Colic lymph node (tissue), 1 donor: ENCODE results near the genes PADI3 and ACTL8.

DNA sequence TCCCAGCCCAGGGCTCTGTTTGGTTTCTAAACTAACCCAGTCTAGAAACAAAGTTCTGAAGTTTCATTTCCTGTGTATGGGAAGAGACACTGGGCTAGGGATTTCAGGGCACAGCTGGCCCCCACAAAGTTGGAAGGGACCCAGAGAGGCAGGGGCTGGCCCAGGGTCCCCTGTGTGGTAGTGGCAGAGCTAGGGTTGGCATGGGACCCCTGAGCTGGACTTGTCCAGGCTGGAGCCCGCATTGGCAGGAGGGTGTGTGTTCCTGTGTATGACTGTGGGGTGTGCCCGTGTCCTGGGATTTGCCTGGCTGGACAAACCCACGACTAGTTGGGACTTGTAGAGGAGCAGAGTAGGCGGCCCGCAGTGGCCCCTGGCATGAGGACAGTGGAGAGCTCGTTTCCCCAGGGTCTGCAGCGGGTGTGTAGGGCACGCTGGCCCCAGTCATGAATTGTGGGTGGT, 3.7 kb downstream of the CROCC start:
- PRO-cap: no peak

- PRO-cap: no peak
Observed at GRCh38 chr1:16955673-16956339, 24.6 kb downstream of the MFAP2 start.

DNA sequence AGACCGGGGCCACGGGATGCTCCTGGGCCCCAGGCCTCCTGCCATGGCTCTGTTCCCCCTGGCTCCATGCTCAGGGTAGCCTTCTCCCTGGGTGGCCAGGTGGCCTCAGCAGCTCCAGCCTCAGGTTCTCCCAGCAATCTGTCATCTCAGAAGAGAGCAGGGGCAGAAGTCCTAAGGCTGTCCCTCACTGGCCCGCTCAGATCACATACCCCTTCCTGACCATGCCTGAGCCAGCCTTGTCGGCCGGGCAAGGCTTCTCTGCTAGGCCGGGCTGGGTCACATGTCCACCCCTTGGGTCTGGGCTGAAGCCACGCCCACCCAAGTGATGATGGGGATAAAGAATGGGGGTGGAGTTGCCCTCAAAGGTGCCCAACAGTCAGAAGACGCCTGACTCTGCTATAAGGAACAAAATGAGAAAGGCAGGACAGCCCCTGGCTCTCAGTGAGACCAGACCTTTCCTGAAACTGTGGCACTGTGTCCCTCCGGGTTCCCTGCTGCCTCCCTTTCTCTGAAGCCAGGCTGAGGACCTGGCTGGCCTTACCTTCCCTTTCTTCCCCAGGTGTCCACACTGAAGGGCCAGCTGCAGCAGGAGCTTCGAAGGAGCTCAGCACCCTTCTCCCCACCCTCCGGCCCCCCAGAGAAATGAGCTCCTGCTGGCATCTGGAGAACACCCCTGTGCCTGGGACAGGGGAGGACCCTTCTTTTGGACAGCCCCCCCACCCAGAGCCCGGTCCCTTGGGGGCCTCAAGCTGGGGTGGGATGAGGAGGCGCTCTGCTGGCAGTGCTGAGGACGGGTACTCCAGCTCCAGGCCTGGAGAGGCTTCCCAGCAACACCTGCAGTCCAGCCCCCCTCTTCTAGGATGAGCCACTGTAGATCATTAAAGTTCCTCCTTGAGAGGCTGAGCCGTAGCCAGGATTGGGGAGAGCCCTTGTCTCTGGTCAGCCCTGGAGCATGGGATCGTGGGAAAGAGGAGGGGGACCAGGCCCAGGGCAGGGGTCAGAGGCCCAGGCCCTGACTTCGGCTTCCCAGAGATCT, 8.3 kb downstream of the MFAP2 start:
- PRO-cap: no peak

DNA sequence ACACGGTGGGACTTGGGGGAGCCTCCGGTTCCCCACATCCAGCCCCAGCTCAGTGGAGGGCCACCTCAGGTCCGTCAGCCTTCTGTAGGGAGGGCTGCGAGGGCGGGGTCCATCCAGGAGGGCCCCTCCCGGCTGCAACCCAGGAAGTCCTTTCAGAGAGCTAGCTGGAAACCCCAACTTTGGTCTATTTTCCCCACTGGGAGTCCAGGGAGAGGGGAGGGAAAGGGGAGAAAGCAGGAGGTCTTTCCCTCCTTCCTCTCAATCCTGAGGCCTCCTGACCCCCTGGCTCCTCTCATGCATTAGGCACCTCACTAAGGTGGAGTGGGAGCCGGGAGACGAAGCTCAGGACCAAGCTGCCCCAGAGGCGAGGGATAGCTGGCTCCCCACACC, 1.2 kb downstream of the MFAP2 start:
- PRO-cap: no peak

- PRO-cap: no peak
Observed at GRCh38 chr1:17075482-17075777, 21.6 kb upstream of the SDHB start.

DNA sequence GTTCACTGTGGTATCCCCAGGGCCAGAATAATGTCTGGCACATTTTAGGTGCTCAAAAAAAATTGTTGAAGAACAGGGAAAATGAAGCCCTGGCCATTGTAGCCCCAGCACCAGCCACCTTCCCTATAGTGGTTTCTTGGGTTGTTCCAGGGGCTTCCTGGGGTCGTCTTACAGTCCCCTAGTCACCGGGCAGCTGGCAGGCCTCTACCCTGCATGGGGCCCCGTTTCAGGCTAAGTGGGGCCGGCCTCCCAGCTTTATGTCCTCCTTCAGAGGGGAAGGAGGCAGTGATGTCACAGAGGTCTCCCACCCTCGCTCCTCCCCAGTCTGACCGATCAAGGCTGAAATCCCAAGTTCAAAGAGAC, 3.4 kb upstream of the PADI1 start:
- PRO-cap: no peak

- PRO-cap: no peak
Observed at GRCh38 chr1:17248626-17249670, at the start of gene PADI3. TSS of gene PADI3 (plus strand) at chr1:17249098.

GRCh38 chr1:17407745-17408481, 31.6 kb downstream of the RCC2 start:
- PRO-cap: no peak

DNA sequence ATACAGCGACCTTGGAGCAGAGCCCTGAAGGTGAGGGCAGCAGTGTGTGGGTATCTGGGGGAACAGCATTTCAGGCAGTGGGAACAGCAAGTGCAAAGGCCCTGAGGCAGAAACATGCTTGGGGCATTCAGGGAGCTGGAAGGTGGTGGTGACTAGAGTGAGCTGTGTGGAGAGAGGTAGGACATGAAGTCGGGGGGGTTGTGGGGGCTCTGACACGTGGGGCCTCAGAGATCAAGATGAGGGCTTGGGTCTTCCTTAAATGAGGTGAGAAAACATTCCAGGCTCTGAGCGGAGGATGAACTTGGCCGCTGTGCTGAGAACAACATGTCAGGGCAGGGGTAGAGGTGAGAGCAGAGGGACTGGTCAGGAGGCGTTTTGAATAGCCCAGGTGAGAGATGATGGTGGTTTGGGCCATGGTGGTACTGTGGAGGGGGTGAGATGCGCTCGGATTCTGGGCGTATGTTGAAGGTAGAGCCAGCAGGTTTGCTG, 30.9 kb downstream of the ARHGEF10L start:
- PRO-cap: no peak

DNA sequence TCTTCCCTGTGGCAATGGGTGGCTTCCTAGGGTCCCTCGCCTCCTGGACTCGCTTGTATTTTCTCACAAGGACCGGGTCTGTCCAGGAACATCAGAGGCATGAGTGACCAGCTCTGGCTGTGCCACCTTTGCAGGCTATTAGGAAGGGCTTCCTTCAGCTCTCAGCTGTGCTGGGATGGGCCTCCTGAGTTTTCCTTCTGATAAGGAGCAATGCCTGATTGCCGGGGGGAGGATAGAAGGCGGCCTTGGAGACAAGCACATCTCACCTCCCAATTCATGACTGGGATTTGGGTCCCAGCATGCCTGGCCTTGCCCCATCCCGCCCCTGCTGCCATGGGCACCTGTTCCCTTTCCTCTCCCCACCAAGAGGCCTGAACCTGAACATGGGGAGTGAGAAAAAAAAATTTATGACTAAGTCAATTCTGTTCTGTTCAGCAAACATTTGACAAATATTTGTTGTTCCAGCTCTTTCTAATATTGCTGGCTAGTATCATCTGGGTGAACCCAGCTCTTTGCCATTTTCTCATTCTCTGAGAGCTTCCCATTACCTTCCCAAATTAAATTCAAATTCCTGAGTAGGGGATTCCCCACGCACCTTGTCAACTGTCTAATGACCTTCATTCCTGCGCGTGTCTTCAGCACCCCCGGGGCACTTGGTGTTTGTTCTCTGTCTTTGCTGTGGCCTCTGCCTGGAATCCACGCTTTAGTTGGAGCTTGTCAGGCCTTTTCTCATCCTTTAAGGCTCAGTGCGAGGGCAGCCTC, 42.6 kb downstream of the ARHGEF10L start:
- PRO-cap: no peak

DNA sequence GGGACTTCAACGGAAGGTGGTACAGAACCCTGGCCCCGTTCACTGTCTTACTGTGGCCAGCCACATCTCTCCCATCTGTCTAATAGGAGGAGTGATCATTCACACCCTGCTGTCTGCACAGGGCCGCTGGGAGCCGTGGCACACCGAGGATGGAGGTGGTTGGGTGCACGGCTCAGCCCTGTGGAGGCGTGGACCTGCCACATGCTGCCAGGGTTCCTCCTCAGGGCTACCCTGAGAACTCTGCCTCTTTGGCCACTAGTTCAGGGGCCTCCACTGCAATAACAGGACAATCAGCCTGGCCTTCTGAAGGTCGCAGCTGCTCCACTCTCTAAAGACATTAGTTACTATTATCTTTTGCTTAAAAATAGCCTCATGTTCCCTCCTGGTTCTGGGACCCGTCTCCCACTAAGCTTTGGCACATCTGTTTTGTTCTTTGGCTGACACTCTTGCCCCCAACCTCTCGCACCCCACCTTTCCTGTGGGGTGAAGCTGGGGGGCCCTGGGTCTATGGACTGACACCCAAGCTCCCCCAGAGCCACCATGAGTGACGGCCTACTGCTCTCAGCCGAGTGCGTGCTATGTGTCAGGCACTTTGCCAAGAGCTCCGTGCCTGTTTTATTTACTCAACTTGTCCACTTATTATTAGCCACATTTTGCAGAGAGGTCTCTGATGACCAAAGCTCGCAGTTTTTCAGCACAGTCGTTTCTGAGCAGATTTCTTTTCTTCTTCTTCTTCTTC, 66.2 kb downstream of the ARHGEF10L start:
- PRO-cap: no peak

DNA sequence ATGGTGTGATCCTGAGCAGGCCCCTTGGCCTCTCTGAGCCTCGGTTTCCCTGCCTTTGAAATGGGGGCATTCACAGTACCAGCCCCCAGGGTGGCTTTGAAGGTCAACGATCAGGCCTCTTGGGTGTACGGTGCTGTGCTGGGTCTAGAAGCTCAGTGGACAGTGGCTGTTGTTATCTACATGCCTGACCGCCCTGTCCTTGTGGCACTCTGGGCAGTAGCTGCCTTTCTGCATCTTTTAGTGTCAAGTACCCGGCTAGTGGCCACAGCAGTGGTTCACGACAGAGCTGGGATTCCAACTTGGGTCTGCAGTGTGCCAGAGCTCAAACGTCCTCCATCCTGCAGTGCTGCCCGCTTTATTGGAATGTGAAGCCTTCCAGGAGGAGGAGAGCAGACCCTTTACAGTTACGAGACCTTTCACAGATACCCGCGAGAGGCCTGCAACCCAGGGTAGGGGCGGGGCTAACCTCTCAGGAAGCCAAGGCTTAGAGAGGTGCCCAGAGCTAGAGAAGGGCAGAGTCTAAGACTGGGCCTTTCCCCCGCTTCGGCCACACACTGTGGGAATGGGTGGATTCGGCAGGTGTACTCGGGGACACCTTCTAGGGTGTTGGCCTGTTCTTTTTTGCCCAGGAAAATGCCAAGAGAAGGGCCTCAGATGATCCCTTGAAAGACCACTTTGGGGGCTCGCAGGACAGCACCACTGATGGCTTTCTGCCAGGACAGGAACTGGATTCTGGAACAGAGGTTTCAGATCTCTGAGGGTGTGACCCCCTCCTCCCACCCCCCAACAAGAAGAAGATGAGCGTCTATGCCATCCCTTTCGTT, 74.5 kb downstream of the ARHGEF10L start:
- PRO-cap: no peak

- PRO-cap: no peak
Observed at GRCh38 chr1:17622762-17623310, 83.3 kb downstream of the ARHGEF10L start.

DNA sequence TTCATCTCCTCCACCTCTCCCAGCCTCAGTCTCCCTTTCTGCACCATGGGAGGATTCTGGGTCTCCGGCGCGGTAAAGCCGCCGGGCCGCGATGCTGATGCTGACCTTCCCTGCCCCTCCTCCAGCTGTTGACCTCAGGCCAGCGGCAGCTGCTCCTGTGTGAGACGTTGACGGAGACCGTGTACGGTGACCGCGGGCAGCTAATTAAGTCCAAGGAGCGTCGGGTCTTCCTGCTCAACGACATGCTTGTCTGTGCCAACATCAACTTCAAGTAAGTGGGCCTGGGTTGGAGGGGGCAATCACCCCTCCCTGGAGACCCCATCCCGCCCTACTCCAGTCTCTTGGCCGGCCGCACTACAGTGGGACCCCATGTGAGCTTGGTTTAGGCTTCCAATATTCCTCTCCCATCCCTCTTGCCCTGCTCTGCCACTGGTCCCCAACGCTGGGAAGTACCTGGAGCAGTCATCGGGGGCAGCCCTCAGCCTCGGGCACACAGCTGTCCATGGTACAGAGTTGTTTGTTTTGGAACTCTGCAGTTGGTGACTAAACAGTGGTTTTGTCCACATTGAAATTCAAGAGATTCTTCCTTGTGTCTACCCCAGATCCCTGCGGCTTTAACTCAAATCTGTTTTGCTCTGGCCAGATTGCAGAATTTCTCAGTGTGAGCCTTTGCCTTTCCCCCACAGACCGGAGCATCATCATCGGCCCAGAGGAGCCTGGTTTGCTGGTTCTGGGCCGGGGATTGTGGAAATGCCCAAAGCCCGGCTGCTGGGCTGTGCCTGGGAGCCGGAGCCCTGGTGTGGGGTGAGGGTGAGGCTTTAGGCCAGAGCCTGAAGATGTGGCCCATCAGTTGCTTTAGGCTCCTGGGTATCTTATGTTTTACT, 92.9 kb downstream of the ARHGEF10L start:
- PRO-cap: no peak

DNA sequence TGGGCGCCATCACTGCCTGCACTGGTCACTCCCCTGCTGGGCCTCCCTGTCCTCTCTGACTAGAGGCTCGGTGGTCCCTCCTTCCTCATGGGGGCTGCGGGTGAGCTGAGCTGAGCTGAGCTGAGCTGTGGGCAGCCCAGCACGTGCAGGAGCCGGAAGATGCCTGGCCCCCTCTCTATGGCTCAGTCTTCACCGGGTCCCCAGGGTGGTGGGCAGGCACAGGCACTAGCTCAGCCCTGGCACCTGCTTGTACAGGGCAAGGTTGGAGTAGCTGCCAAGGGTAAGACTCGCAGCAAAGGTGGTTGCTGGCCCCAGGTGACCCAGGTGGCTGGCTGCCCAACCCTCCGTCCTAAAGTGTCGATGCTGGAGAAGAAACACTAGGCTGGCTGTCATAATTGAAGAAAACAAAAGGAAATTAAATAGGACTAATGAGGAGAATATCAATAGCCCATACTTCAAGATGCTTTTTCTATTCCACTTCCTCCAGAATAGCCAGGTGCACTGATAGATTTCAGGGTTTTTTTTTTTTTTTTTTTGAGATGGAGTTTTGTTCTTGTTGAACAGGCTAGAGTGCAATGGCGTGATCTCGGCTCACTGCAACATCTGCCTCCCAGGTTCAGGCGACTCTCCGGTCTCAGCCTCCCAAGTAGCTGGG, 77.1 kb upstream of the ACTL8 start:
- PRO-cap: no peak

GRCh38 chr1:17688068-17688733, 66.9 kb upstream of the ACTL8 start:
- PRO-cap: no peak

DNA sequence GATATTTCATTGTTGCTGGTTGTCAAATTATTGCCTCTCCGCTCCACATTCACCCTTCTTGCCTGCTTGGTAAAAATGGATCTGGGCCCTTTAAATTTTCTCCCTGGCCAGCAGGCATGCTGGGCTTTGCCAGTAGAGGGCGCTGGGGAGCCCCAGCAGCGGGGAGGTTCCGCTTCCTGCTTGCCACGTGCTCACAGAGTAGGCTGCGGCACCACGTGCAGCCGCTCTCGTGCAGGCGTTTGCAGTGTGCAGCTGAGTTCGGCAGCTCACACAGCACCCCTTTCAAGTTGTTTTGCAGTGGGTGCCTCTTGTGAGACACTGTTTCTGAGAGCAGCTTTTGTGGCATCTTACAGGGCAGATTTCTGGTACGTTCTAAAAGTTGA, at the start of gene ACTL8:
Gene ACTL8, plus strand, starts transcription at position 194 of the 383 bp plus-strand sequence.
- PRO-cap: no peak

GRCh38 chr1:17790260-17790812, 35.2 kb downstream of the ACTL8 start:
- PRO-cap: no peak

DNA sequence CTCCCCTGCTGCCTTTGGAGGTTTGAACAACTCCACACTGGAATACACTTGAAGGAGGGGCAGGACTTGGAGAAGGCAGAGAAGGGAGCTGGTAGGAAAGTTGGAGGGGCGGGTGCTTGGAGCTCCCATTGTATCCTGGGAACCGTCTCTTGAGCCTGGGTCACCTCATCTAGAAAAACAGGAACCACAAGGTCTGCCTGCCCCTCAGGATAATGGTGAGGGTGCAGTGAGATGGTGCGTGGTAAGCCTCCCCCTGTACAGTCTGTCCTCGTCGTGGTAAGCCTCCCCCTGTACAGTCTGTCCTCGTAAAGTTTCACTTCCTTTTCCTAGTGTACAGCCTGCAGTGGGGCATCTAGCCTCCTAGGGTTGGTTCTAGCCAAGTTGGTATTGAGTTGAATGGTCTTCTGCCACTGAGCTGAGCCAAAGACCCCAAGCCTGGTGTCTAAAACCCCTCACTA, 66.5 kb upstream of the IGSF21 start:
- PRO-cap: no peak

DNA sequence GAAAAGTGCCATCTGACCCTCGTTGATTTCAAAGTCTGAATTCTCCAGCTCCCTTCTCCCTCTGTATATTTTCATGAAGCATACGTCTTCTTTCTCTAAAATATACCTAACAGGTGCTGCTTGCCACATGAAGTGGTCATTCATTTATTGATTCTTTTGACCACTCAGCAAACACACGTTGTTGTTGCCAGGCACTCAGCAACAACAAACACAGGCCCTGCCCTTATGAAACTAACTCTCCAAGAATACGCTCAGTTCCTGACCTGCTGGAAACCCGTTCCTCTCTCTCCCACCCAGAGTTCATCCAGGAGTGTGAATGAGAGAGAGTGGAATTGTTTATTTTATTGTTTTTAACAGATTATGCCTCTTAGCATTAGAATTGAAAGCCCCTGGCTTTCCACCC, 181.3 kb upstream of the KLHDC7A start:
- PRO-cap: no peak